Tongue (tissue), 2 donors: ENCODE measurements around a stretch of chr22.

- RAMPAGE, long total RNA = no peak
Observed at GRCh38 chr22:50446714-50447741, 27.8 kb downstream of the SBF1 start.

- RAMPAGE, long total RNA = no peak
Observed at GRCh38 chr22:50485631-50485972, 1.1 kb upstream of the MIOX start.

- RAMPAGE, long total RNA = no peak
Observed at GRCh38 chr22:50523652-50523909, 1.8 kb downstream of the SCO2 start.

- RAMPAGE, long total RNA = no peak
Observed at GRCh38 chr22:50583045-50583241, 294 bp upstream of the CHKB start.

- RAMPAGE, long total RNA = no peak
Observed at GRCh38 chr22:50627258-50627814, 616 bp downstream of the ARSA start.